Measurements from ENCODE around the genes GBE1, VGLL3 and OR5H14.

GRCh38 chr3:80733442-80734239 is 965.8 kb upstream of the ROBO1 start:
- PRO-cap = no peak

GRCh38 chr3:81057359-81057558 is 704.2 kb downstream of the GBE1 start:
- PRO-cap = no peak

- PRO-cap = no peak
Measured at GRCh38 chr3:81062509-81062824, 699.0 kb downstream of the GBE1 start.

DNA sequence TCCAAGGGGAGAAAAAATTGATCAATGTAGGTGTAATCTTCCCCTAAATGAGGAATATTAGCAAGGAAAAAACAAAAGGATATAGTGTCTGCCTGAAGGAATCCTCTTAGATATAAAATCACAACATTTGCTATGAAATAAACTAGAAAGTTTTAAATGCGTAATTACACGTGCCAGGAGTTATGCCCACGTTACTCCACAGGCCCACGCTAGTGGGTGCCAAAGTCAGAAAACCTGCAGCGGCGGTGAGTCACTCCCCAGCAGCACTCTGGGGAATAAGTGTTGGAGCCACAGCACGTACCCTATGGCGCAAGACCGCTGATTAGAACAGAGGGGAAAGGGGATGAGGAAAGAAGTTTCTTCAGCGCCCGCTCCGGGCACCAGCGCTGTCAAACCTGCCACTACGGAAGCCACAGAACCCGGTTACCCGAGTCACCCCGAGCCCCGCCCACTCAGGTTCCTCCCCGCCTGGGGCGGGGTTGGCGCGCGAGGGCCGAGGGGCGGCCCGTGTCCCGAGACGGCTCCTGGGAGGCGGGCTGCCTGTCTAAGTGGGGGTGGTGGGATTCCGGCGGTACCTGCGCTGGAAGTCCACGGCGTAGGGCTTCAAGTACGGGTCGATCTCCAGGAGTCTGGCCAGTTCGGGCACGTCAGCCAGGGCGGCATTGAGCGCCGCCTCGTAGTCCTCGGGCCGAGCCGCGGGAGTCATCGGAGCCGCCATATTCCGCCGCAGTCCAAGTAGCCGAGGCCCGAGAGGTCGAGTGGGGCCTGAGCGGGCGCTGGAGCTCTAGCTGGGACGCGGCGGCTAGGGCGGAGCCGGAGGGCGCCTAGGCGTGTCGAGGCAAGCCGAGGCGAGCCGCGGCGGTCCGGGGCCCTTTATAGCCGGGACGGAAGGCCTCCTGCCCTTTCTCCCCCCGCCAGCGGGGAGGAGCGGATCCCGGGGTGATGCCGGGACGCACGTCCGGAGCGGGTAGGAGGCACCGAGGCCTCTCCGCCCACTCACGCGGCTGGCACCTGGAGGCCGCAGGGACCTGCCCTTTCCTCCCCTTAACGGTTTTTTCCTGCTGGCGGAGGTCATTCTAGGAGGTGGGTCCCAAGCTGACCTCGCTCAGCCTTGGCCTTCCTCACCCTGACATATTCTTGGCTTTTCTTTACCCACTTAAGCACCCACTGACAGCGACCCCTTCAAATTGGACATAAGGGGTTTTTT is at the start of gene GBE1:
Gene GBE1 (minus strand): TSS at position 846 of the 1,207 bp plus-strand sequence.
- PRO-cap = bidirectional peak, plus-strand start at position 489 of the sequence, minus-strand start at position 397 of the sequence; bidirectional peak, plus-strand start at position 1,074 of the sequence, minus-strand start at position 916 of the sequence

GRCh38 chr3:82461094-82461513 is 699.7 kb upstream of the GBE1 start:
- PRO-cap = no peak

GRCh38 chr3:83687412-83687611 is 1271.5 kb upstream of the CADM2 start:
- PRO-cap = no peak

DNA sequence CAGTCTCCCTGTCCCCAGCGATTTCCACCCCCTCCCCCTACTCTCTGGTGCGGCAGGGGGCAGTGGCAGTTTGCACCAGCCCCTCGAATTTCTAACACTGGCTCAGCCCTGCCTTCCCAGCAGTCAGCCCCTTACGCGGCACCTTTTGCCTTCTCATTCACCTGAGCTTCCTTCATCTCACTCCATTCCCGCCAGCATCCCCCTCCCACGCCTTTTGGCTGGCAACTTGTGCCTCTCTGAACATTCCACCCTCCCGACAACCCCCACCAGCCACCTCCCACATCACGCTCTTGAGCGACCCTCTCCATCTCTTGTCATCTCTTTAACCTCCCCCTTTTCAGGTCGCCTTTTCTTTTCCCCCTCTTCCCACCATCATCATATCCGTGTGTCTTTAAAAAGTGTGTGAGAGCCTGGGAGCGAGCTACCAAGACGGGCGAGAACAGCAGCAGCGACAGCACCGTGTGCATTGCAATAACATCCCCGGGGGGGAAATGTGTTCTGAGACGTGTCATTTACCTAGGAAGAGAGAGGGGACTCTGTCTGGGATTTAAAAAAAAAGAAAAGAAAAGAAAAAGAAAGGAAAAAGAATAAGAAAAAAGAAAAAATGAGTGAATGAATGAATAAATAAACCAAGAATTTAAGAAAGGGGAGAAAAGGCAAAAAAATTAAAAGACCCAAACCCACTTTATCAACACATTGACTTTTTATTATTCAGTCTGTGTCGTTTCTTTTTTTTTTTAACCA is 1.1 kb downstream of the CADM2 start:
- PRO-cap = no peak

DNA sequence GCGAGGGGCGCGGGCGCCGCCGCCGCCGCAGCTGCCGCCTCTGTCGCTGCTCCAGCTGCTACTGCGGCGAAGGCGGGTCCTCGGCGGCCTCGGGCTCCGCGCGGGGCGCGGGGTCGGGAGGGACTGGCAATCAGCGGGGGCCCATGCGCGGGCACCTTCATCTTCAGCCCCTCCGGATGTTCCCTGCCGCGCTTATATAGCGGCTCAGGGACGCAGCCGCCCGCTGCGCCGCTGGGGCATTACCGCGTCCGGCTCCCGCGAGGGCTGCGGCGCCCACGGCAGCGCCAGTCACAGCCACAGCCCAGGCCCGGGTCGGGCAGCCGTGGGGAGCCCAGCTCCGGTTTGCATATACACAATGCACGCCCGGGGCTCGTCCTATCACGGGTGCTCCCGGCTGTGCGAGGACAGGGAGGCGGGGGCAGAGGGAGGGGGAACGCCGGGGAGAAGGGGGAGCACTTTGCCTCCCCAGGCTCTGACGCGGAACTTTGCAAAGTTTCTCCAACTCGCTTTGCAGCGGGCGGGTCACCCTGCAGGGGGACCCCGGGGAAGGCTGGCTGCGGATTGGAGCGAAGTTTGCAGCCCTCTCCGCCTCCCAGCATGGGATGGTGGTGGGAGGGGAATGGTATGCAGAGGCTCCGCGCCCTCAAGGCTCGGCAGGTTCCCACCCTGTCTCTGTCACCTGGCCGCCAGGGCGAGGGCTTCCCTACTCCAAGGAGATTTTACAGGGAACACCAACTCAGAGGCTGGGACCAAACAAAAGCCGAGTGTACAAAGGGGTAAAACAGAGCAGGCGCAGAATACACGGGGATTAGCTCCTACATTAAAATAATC is at the start of gene VGLL3:
Gene VGLL3 (minus strand): TSS at position 352 of the 831 bp plus-strand sequence.
- PRO-cap = unidirectional peak, minus-strand start at position 171 of the sequence; bidirectional peak, plus-strand start at position 608 of the sequence, minus-strand start at position 352 of the sequence

- PRO-cap = no peak
Measured at GRCh38 chr3:87791472-87791751, 1.1 kb upstream of the HTR1F start.

DNA sequence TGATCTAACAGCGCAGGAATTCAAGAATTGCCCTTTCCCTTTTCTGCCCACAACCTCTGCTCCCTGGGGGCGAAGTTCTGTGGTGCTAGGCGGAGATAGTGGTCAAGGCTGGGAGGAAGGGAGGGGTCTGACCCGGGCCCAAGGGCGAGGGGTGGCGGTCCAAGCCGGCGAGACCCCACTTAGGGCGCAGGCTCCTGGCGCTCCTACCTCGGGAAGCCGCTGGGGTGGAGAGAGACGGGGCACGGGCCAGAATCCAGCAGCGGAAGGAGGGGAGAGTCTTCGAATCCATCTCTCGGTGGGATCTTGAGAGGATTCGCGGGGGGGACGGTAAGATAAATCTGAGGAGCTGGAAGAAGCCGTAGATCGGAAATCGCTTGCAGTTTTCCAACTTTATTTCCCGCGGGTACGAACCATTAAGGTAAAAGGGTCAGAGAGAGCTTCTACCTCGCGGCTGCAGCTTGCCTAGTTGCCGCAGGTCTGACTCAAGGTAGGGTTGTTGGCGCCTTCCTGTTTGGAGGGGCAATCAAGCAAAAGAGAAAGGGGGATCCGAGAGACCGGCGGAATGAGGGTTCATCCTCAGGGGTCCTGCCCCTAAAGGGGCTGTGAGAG is 604 bp downstream of the HTR1F start:
- PRO-cap = no peak

GRCh38 chr3:88189109-88189710 is 39.5 kb downstream of the C3orf38 start:
- PRO-cap = no peak

- PRO-cap = no peak
Measured at GRCh38 chr3:93905463-93906234, 68.0 kb downstream of the PROS1 start.

GRCh38 chr3:96323559-96323924 is 490.9 kb upstream of the EPHA6 start:
- PRO-cap = no peak

DNA sequence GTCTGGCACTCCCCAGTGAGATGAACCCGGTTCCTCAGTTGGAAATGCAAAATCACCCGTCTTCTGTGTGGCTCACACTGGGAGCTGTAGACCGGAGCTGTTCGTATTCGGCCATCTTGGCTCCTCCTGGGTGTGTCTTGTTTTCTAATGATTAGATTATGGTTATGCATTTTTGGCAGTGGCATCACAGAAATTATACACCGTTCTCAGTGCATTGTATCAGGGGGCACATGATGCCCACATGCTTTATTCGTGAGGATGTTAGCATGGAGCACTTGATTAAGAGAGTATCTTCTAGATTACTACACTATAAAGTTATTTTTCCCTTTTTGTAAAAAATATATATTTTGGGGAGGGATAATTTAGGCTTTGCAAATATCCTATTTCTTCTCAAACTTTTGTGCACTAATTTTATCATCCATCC is 216.5 kb upstream of the ARL6 start:
- PRO-cap = no peak

DNA sequence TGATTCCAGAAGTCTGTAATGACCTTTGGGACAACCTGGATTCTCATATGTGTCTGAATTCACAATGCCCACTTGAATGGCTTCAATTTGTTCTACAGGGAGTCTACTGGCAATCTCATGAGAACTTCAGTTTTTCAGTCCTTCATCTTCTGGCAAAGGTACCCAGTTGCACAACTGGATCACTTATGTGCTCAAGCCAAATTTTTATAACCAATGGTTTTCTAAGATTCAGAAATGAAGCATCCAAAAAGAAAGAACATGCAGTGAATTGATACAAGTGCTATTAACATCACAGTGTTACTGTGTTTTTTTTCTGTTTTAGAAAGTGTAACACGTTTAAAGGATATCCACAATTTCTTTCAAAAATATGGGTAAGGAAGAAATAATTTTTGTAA is at the start of gene OR5H14:
Gene OR5H14 (plus strand): TSS at position 296 of the 395 bp plus-strand sequence.
- PRO-cap = no peak

GRCh38 chr3:98299468-98299669 is 17.1 kb downstream of the OR5H2 start:
- PRO-cap = unidirectional peak, plus-strand start at chr3:98299604

GRCh38 chr3:98557287-98557758 is 25.5 kb downstream of the GPR15 start:
- PRO-cap = bidirectional peak, plus-strand start at chr3:98557557, minus-strand start at chr3:98557484

DNA sequence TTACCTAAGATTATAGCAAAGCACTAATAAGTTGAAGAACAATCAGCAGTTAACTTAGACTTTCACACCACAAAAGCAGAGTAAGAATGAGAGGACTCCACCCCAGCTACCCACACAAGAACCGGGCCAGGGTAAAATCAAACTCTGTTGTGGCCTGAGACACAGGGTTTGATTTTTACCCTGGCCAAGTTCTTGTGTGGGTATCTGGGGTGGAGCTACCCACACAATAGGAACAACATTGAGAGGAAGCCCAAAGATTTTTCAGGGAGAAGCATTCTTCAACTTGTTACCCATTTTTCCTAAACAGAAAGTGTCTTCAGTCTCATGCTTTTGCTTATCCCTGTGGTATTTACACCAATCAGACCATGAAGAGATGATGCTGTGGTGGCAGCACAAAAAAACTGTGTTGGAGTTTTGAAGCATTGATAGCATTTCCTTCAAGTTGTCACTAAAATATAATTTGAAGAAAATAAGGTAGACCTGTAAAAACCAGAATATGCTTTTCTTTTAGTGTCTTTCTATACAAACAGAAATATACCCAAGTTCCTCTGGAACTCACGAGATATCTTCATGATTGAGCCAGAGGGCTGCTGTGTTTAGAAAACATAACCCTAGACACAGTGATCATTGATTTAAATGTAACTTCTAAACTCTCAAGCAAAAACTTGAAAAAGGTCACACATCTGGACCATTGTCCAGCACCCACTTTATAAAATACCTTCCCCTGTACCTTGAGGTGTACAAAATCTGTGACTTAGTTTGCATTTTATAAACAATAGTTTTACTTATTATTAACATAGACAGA is 25.5 kb downstream of the CPOX start:
- PRO-cap = unidirectional peak, plus-strand start at position 78 of the sequence; unidirectional peak, plus-strand start at position 253 of the sequence

- PRO-cap = no peak
Measured at GRCh38 chr3:98799069-98799821, 36.1 kb downstream of the ST3GAL6 start.

DNA sequence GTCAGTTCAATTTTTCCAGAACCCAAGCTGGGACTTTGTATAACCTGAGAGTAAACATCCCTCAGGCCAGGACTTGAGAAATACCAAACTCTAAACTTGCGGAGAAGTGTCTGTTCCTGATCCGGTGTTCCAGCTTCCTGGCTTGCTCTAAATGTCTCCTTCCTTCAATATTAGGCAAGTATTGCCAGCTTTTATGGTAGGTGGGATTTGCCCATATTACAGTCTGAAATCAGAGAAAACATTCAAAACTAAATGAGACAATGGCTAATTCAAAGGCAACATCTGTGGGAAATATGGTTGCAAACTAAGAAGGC is 88.4 kb upstream of the COL8A1 start:
- PRO-cap = no peak

All from pulmonary lymph node (tissue), 1 donor.